Ascending aorta (tissue), 1 donor: ENCODE data around the genes KIAA2013 and MIIP.

- PRO-cap: no peak
Measured at GRCh38 chr1:11719294-11720022, 16.5 kb upstream of the AGTRAP start.

- PRO-cap: bidirectional peak, plus-strand start at chr1:11803769, minus-strand start at chr1:11803526
Measured at GRCh38 chr1:11803385-11804161, 2.2 kb downstream of the MTHFR start.

- PRO-cap: unidirectional peak, plus-strand start at chr1:11908198
Measured at GRCh38 chr1:11907964-11908914, 18.0 kb downstream of the KIAA2013 start.

- PRO-cap: no peak
Measured at GRCh38 chr1:11922942-11923659, 3.1 kb downstream of the KIAA2013 start.

- PRO-cap: bidirectional peak, plus-strand start at chr1:11926601, minus-strand start at chr1:11926427
Measured at GRCh38 chr1:11925717-11926812, at the start of gene KIAA2013. KIAA2013 (minus strand) TSS chr1:11926427.

DNA sequence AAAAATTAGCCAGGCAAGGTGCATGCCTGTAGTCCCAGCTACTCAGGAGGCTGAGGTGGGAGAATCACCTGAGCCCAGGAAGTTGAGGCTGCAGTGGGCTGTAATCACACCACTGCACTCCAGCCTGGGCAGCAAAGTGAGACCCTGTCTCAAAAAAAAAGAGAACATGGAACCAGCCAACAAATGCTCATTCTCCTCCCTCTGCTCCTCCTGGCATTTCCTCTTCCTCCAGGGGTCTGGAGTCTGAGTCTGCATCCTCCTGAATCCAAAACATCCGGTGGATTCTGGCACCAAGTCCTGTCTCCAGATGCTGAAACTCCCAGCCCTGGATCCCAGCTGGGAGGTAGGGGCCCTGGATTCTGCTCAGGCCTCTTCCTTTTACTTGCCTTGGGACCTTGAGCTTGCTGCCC lies 3.6 kb upstream of the PLOD1 start:
- PRO-cap: no peak

GRCh38 chr1:11974528-11975322 lies 5.5 kb upstream of the MFN2 start:
- PRO-cap: no peak

GRCh38 chr1:12019106-12020112 lies at the start of gene MIIP:
MIIP (plus strand) TSS chr1:12019498.
- PRO-cap: bidirectional peak, plus-strand start at chr1:12019470, minus-strand start at chr1:12019244

DNA sequence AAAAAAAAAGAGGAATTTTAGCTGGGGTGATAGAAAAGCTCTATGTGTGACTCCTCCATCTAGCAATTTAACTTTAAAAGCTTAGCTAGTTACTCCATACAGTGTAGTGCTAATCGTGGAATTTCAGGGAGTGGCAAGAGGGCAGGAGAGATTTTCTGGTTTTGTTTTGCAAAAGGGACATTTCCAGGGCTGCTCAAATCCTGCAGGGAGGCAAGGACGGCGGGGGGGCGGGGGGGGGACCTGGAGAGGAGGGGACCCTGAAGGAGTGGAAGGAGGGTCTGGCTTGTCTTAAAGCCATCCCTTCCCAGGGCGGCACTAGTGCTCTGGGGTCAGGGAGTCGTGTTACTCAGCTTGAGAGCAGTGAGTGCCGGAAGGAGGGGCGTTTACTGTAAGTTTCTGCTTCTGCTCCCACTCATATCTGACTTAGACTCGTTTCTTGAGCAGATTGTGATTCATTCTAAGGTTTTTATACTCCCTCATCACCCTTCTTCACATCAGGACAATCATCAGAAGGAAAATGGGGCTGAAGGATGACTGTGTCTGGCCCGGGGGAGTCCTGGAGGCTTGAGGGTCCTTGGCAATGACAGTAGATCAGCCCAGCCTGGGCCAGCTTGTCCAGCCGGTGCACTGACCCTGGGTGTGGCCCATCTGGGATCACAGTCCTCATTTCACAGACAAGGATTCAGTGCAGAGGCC lies 4.7 kb downstream of the TNFRSF8 start:
- PRO-cap: no peak

DNA sequence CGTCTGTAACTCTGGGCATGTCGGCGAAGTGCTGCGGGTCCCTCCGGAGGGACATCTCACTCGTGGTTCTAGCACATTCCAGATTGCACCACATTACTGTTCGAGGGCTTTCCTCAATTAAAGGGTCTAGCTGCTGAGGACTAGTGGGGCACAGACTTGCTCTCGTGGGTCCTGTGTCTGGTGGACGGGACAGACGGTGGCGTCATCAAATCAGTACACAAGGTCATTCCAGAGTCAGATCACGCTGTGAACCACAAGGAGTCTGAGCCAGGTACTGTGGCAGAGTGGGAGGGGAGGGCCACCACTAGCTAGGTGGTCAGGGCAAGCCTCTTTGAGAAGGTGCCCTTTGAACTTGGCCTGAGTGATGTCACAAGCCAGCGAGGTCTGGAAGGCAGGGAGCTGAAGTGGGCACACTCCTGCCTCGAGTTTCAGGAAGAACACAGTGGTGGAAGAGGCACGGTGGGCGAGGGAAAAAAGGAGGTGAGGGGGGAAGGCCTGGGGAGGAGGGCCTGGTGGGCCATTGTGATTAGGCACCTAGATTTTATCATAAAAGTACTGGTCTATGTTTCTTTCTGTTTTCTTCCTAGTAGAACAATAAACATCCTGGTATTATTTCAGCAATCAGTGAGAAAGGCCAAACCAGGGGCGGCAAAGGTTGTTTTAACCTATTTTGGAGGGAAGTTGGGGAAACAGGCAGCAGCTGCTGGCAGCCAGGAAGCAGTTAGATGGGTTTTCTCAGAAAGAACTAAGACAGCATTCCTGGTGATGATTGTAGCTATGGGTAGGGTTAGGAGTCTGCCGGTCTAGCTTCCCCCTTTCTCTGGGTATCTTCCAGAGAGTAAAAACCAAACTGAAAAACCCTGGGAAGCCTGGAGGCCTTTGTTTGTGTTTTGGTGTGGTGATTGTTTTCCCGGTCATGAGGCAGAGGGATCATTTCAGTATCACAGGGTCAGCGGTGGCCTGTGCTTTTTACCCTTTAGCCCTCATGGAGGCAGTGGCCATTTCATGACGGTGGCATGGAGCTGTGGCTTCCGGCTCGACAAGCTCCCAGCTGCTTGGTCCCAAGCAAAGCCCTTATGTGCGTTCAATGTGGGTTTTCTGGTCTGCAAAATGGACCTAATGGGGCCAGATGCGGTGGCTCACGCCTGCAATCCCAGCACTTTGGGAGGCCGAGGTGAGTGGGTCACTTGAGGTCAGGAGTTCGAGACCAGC lies 19.8 kb upstream of the TNFRSF1B start:
- PRO-cap: no peak

DNA sequence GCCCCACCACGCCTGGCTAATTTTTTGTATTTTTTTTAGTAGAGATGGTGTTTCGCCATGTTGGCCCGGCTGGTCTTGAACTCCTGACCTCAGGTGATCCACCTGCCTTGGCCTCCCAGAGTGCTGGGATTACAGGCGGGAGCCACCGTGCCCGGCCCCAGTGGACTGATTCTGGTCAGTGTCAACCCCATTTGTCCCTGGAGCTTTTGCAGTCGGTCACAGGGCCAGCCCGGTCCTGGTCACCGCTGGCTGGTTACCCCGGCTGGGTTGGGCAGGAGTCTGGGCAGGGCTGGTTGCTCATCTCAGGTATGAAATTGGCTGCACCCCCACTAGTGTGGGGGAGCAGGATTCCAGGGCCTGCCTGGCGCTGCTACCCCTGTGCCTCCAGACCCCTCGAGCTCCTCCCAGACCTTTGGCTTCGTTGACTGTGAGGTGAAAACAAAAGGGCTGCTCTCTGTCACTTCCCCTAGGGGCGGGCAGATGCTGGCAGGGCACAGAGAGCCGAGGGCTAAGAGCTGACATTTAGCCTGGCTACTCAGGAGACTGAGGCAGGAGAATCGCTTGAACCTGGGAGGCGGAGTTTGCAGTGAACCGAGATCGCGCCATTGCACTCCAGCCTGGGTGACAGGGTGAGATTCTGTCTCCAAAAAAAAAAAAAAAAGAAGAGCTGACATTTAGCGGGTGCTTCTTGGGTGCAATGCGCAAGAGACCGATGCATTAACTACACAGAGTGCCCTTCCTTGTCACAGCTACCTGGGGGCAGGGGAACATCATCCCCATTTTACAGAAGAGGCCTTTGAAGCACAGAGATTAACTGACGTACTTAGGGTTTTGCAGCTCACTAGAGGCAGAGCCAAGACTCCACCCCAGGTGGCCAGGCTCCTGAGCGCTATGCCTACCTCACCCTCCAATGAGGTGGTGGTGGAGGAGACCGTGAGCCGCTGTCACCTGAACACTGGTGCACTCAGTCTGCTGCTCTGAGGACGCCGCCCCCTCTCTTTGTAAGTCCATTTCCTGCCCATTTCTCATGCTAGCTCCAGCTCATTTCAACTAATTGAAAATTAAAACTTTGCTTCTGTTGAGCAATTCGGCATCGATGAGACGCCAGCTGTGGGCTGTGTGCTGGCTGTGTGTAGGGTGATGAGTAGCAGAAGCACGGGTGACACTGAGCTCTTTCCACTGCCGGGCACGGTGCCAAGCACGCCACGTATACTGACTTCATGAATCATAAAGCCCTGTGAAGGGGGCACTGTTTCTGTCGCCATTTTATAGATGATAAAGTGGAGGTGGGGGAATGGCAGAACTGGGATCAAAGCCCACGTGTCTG lies 10.8 kb downstream of the TNFRSF1B start:
- PRO-cap: no peak

- PRO-cap: no peak
Measured at GRCh38 chr1:12187621-12188573, 21.1 kb downstream of the TNFRSF1B start.

DNA sequence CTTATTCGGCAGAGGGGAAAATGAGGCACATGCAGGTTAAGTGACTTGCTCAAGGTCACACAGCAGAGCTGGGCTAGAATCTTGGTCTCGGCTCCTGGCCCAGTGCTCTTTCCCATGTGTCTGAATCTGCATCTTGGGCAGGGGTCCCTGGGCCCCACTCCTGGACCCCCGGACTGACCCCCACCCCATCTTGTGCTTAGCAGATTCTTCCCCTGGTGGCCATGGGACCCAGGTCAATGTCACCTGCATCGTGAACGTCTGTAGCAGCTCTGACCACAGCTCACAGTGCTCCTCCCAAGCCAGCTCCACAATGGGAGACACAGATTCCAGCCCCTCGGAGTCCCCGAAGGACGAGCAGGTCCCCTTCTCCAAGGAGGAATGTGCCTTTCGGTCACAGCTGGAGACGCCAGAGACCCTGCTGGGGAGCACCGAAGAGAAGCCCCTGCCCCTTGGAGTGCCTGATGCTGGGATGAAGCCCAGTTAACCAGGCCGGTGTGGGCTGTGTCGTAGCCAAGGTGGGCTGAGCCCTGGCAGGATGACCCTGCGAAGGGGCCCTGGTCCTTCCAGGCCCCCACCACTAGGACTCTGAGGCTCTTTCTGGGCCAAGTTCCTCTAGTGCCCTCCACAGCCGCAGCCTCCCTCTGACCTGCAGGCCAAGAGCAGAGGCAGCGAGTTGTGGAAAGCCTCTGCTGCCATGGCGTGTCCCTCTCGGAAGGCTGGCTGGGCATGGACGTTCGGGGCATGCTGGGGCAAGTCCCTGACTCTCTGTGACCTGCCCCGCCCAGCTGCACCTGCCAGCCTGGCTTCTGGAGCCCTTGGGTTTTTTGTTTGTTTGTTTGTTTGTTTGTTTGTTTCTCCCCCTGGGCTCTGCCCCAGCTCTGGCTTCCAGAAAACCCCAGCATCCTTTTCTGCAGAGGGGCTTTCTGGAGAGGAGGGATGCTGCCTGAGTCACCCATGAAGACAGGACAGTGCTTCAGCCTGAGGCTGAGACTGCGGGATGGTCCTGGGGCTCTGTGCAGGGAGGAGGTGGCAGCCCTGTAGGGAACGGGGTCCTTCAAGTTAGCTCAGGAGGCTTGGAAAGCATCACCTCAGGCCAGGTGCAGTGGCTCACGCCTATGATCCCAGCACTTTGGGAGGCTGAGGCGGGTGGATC lies 22.9 kb upstream of the VPS13D start:
- PRO-cap: no peak

- PRO-cap: no peak
Measured at GRCh38 chr1:12337790-12338437, 108.1 kb downstream of the VPS13D start.

DNA sequence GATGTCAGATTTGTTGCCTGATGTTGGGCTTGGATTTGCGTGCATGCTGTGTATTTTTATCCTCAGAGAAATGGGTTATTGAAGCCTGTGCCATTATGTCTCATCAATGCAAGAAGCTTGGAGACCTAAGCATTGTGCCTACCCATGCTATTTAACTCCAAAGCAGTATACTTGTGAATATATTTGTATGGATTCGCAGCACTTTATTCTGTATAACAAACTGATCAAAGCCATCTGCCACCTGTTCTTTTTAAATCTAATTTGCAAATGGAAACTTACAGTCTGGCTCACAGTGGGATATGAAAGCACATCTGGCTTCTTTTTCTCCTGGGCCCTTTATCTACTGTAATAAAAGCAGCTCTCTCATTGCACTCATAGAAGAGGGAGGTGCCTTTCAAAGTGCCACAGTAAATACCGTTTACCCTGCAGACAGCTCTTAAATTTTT lies 109.9 kb downstream of the VPS13D start:
- PRO-cap: no peak

DNA sequence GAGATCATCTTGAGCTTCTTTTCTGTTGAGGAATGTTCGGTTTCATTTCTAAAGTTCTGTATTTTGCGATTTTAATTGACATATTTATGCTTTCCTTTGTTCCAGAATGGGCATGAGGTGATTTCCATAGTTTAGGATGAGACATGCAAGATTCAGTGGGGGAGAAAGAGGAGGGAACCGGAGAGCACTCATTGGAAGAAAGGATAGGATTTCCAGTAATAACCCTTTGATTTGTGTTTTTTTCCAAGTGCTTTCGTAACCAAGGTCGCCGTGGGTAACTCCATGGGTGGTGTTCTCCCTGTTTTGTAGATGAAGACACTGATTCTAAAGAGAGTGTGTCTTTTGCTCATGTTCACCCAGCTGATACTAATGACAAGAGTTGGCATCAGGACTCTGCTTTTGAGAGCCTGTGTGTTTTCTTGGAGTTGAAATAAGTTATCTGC lies 170.2 kb downstream of the DHRS3 start:
- PRO-cap: no peak

- PRO-cap: unidirectional peak, minus-strand start at chr1:12512243
Measured at GRCh38 chr1:12512155-12512500, 105.9 kb downstream of the DHRS3 start.

- PRO-cap: unidirectional peak, plus-strand start at chr1:12540153
Measured at GRCh38 chr1:12539977-12540992, 77.7 kb downstream of the DHRS3 start.

- PRO-cap: no peak
Measured at GRCh38 chr1:12541504-12542006, 76.5 kb downstream of the DHRS3 start.

GRCh38 chr1:12548809-12549384 lies 69.1 kb downstream of the DHRS3 start:
- PRO-cap: no peak